ENCODE measurements around the gene KIF23.

DNA sequence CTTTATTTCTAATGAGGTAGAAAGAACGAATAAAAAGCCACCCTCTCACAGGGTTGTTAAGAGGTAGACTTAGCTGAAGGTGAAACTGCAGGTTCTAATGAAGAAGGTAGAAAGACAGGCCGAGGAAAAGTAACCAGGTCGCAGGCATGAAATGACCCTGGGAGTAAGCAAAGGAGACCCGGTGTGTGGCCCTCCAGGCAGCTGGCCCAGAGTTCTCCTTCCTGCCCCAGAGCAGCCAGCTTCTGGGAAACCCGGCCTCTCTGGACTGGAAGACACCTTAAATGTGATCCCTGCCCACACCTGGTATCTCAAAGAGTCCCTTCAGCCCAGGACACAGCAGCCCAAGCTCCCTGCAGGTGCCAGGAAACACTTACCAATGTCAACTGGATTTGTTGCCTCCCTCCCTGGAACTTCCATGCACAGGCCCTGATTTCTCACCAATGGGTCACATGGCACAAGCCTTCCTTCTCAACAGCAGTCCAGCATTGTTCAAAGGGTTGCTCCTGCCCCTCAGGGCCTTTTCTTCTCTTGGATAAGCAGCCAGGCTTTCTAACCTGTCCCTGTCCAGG is 31.7 kb downstream of the ANP32A start:
- RRBS, result 42% methylated on average over 2 of the region's 5 CpGs

DNA sequence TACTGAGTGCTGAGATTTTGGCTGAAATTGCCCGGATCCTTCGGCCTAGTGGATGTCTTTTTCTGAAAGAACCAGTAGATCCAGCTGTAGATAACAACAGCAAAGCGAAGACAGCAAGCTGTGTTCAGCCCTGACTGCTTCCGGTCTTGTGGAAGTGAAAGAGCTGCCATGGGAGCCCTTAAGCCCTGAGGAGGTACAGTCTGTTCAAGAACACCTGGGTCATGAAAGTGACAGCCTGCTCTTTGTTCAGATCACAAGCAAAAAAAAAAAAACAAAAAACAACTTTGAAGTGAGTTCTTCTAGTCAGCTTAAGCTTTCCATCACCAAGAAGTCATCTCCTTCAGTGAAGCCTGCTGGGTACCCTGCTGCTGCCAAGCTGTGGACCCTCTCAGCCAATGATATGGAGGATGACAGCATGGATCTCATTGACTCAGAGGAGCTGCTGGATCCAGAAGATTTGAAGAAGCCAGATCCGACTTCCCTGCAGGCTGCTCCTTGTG is 13.4 kb upstream of the ANP32A start:
- RRBS, result no CpG with 5 or more reads among the region's 5 CpGs

DNA sequence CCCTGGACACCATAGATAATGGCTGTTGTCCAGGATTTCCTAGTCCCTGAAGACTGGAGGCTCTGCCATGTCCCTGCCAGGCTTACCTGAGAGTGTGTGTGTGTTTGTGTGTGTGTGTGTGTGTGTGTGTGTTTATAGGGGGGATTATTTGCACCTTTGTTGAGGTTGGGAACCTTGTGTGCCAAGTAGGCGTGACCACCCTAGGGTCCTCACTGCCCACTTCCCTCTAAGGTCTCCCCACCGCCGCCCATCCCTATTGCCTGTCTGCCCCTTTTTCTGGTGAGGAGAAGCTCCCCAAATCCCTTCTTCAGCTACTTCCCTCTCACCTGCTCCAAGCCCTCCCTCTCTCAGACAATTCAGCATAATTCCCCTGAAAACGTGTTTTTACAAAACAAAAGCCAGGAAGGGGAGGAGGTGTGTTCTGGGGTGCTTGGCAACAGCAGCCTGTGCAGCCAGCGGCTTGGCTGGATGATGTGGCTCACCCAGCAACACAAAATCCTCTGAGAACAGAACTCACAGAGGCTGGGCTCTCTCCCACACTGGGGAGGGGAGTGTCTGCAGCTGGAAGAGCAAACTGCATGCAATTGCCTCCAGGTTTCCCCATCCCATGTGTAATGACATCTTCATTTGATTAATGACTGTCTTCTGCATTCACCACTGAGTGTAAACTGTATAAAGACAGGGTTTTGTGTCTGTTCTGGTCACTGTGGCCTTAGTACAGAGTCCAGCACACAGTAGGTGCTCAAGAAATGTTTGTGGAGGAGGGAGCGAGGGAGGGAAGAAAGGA is 70.3 kb upstream of the GLCE start:
- RRBS, result no CpG with 5 or more reads among the region's 6 CpGs

DNA sequence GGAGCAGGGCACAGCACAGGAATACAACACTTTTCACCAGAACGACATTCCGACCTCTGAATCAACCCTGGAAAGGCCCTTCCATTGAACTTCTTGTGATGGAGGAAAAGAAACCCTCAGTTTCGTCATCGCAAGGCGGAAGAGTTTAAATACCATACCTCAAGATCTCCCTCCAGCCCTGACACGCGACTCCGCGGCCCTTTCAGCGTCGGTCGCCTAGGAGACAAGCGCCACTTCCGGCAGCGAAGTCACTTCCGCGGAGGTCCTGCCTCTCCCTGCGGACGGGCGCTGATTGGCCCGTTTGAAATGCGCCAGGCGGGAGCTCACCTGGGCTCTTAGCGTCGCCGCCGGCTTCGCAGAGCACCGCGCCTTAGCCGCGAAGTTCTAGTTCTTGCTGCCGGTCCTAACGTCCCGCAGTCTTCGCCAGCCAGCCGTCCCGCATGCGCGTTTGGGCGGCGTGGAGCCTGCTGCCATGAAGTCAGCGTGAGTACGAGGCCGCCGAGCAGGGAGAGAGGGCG is at the start of gene KIF23:
Gene KIF23, plus strand, starts transcription at position 356 of the 518 bp plus-strand sequence.
- RRBS, result 2% methylated on average over 7 of the region's 47 CpGs

DNA sequence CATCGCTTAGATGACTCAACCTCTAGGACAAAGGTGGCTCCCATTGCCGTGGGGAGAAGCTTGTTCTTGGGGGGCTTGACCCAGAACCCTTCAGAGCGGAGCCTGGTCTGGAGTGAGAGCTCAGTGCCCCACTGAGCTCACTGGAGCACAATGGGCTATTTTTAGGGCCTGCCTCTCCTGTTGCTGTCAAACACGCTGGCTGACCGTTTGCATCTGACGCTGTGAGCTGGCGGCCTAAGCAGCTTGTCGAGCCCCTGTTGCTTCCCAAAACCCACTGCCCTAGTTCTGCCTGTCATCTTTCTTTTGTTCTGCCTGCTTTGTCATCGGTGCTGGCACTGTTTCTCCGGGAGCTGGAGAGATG is 47.2 kb downstream of the RPLP1 start:
- RRBS, result no CpG with 5 or more reads among the region's 10 CpGs

- RRBS, result no CpG with 5 or more reads among the region's 2 CpGs
Measured at GRCh38 chr15:69556266-69556849, 103.7 kb downstream of the RPLP1 start.

DNA sequence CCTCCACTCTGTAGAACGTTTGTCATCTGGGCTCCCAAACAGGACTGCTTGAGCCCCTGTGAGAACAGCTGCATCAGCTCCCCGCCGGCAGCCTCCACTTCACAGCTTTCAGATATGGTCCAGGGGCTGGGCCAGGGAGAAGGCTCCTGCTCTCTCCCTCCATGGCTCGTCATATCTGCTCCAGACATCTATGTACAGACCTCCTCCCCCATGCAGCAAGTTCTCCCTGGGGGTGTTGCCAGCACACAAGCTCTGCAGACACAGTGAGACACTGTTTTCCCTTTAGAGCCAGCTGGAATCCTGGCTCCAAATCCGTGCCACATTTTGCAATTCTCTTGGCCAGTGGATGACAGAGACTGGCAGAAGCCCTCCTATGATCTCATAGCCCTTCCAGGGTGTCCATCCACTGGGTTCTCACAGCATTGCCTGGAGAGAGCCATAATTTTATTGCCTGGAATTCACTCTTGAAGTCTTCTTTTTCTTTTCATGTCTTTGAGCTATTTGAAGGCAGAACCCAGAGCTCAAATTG is 203.9 kb downstream of the TLE3 start:
- RRBS, result no CpG with 5 or more reads among the region's 5 CpGs

- RRBS, result no CpG with 5 or more reads among the region's 9 CpGs
Measured at GRCh38 chr15:69979634-69980278, 118.0 kb downstream of the TLE3 start.

- RRBS, result no CpG with 5 or more reads among the region's 2 CpGs
Measured at GRCh38 chr15:70022809-70023224, 74.9 kb downstream of the TLE3 start.

DNA sequence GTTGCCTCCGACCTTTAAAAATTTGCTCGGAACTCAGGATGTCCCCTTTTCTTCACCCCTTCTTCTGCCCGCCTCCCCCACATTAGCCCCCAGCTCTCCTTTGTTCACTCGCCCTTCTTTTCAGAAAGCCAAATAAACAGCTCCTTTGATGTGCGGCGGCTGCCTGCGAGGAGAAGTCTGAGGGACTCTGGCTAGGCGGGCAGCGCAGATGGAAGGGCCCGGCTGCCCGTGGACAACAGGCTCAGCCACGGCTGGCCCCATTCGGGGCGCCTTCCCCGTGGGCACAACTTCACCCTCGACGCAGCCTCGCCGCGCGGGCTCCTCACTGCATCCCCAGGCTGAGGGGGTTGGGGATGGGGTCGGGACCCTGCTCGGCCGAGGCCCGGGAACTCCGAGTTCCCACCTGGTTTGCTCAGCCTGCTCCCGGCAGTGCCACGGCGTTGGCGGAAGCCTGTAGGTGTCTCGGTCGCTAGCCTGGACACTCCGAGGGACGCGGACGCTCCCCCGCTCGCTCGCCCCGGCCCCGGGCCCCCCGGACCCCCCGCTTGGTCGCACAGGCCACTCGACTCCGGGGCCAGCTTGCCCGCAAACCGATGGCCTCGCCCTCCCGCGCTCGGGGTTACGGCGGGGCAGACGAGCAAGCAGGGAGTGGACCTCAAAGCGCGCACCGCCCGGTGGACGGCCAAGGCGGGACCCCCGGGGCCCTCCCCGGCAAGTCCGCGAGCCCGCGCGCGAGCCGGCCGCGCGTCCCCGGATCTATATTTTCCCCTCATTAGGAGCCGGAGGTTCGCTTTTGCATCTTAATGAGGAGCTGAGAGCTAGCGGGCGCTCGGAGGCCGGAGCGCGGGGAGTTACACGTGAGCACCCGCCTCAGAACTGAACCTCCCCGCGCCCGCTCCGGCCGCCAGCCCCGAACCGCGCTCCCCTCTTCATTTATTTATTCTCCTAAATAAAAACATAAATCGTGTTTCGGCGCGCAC is 1.1 kb upstream of the TLE3 start:
- RRBS, result under 1% methylated on average over 31 of the region's 96 CpGs

DNA sequence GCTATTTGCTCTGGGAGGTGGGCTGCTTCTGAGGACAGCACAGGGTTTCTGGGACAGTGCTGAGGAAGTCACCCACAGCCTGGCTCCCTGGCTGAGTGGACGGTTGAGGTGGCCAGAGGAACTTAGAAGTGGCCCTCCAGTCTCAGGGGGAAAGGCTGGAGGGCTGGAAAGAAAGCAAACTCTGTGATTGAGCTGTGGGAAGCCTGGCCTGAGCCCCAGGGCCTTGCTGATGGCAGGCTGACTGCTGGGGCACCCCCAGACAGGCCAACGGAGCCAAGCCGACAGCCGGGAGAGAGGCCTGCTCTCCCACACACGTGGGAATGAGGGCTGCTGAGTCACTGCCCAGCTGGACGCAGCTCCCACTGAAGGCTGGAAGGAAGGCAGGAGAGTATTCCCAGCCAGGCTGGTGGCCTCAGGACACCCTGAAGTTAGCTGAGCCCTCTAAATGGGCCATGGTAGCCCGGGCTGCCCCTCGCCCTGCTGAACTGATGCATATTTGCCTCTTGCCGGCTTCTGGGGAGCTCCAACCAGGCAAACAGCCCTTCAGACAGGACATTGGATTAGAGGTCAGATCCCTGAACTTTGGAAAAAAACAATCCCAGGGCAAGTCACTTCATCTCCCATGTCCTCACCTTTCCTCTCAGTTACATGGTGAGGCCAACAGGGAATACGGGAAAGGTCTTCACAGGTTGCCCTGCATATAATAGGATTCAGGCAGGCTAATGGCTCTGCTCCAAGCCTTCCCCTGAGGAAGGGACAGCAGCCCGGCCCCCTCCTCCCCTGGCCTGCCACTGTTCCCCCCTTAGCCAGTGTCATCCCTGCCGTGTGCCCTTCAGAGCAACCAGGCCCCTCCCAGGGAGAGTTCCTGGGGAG is 98.1 kb upstream of the TLE3 start:
- RRBS, result 86% methylated on average over 1 of the region's 12 CpGs

- RRBS, result no CpG with 5 or more reads among the region's 7 CpGs
Measured at GRCh38 chr15:70319436-70320054, 221.8 kb upstream of the TLE3 start.

GRCh38 chr15:70712058-70712871 is 51.1 kb downstream of the UACA start:
- RRBS, result no CpG with 5 or more reads among the region's 3 CpGs

- RRBS, result no CpG with 5 or more reads among the region's 4 CpGs
Measured at GRCh38 chr15:70761784-70762329, 1.5 kb downstream of the UACA start.

DNA sequence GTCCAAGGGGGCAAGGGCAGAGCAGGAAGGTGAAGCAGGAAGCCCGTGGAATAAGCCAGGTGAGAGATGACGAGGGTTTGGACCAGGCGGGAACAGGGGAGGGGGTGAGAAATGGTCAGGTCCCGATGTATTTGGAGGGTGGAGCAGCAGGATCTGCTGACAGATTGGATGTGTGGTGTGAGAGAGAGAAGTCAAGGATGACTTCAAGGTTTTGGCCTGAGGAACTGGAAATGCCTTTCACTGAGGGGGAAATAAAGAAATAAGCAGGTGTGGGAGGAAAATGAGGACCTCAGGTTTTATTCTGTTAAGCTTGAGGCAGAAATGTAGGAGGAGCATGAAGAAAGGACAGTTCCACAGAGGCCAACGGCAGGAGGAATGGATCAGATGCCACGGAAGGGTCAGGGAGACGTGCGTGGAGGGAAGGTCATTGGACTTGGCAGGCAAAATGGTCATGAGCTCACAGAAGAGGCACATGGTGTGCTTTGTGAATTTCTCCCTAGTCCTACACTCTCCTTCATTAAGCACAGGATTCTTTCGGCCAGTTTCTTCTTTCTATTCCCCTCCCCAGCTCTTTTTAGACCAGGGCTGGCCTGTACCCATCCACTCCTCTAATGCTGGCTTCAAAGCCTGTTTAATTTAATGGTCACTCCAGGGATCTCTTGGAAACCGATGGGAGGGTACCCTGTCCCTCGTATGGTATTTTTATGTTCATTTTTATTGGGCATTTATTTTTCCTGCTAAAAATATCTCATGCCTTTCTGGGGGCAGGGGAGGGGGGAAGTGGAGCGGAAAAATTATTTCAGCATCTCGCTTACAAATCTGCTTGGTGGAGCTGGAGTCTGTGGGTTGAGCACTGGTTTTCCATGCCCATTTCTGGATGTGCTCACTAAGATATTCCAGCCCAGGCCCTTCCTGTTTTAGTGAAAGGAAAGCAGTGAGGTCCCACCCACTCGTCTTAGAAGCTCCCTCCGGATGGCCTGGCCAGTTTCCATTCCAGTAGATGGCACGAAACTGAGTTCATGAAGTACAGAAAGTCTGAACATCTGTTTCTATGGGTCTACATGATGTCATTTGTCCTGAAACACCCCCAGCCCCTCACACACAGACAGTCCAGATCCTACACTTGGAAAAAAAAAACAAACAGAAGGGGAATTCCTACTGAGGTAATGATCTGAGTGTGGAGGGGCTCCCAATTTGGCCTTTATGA is 32.3 kb upstream of the THSD4 start:
- RRBS, result no CpG with 5 or more reads among the region's 16 CpGs

DNA sequence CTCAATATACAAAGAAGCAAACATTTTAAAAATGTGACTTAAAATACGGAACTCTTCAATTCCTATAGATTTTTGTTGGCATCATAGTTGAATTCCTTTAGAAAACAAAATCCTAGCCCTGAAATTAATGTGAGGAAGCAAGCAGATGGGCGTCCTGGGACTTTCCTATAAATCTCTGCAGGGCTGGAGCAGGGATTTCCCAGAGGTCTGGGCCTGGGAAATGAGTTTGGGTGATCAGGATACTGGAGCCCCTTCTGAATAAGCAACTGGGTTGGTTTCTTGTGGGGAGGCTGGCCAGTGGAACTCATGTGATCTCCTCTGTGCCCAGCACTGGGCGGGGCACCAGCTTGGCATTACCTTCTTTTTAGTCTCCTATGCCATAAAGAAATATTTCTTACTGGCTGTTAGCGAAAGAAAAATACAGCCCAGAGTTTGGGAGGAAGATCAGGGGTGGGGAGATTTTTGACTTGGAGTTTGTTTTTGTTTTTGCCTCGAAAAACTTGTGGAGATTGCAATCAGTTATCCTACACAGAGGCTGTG is 1.7 kb downstream of the THSD4 start:
- RRBS, result no CpG with 5 or more reads among the region's 5 CpGs

GRCh38 chr15:71146635-71147196 is 31.4 kb downstream of the THSD4 start:
- RRBS, result no CpG with 5 or more reads among the region's 4 CpGs

DNA sequence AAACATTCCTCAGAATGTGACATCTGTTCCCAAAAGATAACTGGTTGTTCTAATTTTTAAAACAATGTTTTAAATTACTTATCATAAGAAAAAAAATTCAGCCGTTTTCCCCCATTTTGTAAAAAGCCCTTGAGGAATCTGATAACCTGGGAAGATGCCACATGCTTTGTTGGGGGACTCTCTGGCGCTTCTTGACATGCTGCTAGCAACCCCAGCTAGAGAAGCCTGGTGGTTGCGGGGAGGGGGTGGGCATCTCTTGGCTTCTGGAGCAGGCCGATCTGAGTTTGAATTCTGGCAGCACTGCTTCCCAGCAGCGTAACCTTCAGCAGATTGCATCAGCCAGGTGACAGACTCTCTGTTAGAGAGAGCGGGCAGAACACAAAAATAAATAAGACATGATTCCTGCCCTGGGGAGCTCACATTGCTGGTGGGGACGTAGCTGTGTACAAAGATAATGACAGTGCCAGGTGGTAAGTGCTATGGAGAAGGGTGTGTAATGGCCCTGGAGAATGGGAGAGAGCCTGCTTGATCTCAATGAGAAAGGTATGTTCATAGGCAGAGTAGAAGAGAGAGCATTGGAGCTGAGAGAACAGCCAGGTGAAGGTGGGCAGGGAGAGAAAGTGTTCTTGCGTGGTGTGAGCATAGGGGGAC is 87.4 kb downstream of the THSD4 start:
- RRBS, result no CpG with 5 or more reads among the region's 8 CpGs